Left common carotid artery plus branches (tissue), 1 donor: ENCODE measurements around a stretch of chr17.

- PRO-cap, result no peak
Observed at GRCh38 chr17:335908-337013, 16.3 kb downstream of the RPH3AL start.

- PRO-cap, result unidirectional peak, minus-strand start at chr17:386153
Observed at GRCh38 chr17:385718-386616, 24.2 kb upstream of the C17orf97 start.

GRCh38 chr17:393505-394159 is 16.5 kb upstream of the C17orf97 start:
- PRO-cap, result no peak

- PRO-cap, result no peak
Observed at GRCh38 chr17:412935-413345, 2.8 kb downstream of the C17orf97 start.

- PRO-cap, result no peak
Observed at GRCh38 chr17:494686-495193, 84.6 kb downstream of the C17orf97 start.

DNA sequence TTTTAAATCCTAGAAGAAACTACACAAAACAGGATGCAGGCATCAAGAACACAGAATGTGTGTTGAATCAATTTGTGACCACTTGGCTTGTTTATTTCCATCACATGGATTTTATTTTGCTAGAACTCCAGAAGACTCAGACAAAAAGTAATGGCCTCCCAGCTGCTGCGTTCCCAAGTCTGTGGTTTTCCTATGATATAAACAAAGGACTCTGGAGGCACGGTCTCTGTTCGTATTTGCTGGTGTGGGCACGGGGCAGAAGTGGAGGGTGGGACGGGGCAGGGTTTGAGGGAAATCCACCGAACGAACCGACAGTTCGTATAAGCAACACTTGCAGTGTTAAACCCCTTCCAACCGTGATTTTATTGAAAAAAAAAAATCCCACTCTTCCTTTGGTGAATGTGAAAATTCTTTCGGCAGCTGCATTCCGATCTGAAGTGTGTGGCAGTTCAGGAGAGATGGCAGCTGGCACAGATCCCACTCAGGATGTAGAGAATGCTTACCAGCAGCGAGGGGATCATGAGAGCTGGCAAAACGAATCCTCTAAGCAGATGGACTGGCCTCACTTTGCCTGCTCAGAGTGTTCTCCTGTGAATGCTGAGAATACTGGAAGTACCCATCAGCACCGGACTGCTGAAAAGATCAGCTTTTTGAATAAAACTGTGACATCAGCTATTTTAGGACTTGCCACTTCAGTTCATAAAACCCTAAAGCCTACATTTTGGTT is 139.3 kb downstream of the C17orf97 start:
- PRO-cap, result no peak

DNA sequence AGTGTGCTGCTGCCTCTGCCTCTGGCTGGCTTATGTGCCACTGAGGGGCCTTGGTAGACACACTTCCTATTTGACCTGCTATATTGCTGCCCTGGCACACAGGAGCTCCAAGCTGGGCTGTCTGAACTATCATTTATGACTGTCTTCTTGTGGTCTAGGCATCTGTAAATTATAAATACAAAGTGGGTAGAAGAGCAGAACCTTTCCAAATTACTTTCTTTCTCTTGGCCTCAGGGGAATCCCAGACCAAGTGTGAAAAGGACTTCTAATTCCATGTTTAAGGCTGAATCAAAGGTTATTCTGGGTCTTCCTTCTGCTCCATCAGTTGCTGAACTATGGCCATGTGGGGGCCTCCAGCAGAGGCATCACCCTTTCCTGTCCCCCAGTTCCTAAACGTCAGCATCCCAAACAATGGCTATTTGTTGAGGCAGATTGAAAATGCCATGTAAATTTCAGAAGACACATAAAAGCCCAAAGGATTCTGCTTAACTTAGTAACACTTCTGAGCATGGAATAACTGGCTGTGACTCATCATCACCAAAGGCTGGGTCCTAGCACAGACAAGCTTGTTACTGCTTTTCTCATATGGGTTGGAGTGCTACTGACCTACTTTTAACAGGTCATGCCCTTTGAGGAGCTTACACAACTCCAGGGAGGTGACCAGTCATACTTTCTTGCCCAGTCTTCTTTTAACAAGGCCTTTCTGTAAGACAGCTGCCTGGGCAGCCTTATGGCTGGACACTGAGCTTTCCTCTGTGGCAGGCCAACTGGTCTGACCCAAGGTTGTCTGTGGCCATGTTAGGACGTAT is 149.6 kb downstream of the C17orf97 start:
- PRO-cap, result no peak

DNA sequence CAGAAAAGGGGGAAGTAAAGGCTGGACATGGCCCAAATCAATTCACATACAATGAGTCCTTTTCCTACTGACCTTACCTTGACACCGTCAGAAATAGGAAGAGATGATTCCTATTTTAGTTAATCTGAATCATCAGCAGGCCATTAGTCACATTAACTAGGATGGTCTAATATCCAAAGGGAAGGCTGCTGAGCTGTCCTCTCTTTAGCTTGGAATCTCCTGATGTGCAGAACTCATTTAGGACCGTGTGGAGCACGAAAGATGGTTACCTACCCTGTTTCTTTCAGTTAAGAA is 150.5 kb downstream of the C17orf97 start:
- PRO-cap, result no peak

DNA sequence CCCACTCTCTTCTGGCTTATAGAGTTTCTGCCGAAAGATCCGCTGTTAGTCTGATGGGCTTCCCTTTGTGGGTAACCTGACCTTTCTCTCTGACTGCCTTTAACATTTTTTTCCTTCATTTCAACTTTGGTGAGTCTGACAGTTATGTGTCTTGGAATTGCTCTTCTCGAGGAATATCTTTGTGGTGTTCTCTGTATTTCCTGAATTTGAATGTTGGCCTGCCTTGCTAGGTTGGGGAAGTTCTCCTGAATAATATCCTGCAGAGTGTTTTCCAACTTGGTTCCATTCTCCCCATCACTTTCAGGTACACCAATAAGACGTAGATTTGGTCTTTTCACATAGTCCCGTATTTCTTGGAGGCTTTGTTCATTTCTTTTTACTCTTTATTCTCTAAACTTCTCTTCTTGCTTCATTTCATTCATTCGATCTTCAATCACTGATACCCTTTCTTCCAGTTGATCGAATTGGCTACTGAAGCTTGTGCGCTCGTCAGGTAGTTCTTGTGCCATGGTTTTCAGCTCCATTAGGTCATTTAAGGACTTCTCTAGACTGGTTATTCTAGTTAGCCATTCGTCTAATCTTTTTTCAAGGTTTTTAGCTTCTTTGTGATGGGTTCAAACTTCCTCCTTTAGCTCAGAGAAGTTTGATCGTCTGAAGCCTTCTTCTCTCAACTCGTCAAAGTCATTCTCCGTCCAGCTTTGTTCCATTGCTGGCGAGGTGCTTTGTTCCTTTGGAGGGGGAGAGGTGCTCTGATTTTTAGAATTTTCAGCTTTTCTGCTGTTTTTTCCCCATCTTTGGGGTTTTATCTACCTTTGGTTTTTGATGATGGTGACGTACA is 75.7 kb downstream of the VPS53 start:
- PRO-cap, result no peak

GRCh38 chr17:721504-722048 is 6.9 kb upstream of the VPS53 start:
- PRO-cap, result no peak

DNA sequence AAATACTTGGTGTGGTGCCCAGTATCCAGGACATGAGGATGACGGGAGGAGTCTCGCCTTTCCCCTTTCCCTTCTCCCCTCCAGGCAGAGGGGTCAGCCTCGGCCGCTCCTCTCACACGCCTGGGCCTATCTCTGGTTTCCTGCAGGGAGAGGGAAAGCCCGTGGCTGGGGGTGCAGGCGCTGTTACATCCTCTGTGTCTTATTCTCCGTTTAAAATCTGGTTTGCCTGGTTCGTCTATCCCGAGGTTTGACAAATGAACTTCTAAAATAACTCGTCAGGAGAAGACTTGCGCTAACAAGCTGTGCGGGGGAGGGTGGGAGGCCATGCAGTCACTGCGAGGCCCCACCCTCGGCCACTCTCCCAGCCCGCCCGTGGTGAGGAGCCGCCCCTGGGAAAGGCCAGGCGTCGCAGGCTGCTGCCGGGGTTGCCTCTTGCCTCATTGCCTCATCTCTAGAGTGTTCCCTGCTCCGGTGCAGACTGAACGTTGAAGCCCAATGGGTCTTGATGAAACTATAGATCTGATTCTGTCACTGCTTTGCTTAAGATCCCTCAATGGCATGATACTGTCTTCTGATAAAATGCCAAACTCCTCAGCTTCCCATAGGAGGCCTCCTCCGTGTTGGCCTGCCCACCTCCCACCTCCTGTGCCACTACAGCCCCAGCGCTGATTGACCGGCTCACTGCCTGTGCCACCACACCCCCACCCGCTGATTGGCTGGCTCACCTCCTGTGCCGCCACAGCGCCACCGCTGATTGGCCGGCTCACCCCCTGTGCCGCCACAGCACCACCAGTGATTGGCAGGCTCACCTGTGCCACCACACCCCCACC is 7.9 kb downstream of the MRM3 start:
- PRO-cap, result no peak

DNA sequence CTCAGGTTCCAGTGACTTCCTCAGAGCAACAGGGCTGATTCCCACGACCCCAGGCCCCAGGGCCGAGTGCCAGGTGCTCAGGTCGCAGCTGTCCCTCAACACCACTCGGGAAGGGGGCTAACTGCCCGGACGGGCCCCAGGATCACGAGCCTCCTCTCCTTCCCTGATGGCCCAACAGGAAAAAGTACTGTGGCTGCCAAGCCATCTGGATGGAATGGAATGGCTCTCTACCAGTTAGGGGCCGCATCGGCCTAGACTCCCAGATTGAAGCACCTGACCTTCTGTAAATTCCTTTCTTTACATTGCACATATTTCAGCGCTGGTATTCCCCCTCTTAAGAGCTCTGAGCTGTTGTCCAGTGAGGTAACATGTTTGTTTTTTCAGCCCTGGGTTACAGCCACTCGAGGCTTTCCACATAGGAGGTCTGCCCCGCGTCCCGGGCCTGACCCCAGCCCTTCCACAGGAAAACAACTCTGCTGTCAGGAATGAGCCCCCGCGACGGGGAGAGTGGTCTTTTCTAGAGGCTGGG is 24.9 kb downstream of the NXN start:
- PRO-cap, result no peak

DNA sequence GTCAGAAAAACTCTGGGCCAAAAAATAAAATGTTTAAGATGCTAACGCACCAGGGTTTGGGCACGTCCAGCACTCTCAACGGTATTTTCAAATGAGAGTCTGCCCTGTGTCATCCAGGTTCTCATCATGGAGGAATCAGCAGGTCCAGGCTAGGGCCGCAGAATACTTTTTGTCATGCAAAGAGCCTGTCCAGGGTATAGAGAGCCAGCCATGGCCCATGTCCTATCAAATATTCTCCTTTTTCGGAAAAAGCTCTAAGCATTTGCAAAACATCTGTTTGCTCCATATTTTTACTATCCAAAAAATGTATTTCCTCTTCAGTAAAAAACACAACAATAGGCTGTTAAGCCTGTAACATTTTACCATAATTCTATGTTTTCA is 2.3 kb downstream of the NXN start:
- PRO-cap, result no peak

GRCh38 chr17:1003747-1004734 is 7.1 kb downstream of the TIMM22 start:
- PRO-cap, result no peak

GRCh38 chr17:1040143-1040577 is 43.2 kb downstream of the TIMM22 start:
- PRO-cap, result no peak

DNA sequence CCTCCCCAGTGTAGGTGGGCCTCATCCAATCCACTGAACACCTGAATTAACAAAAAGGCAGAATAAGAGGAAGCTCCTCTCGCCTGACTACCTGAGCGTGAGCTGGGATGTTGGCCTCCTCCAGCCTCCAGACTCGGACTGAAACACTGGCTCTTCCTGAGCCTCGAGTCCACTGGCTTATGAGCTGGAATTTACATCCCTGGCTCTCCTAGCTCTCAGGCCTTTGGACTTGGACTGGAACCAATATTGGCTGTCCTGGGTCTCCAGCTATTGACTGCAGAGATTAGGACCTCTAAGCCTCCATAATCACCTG is 57.4 kb downstream of the ABR start:
- PRO-cap, result no peak

DNA sequence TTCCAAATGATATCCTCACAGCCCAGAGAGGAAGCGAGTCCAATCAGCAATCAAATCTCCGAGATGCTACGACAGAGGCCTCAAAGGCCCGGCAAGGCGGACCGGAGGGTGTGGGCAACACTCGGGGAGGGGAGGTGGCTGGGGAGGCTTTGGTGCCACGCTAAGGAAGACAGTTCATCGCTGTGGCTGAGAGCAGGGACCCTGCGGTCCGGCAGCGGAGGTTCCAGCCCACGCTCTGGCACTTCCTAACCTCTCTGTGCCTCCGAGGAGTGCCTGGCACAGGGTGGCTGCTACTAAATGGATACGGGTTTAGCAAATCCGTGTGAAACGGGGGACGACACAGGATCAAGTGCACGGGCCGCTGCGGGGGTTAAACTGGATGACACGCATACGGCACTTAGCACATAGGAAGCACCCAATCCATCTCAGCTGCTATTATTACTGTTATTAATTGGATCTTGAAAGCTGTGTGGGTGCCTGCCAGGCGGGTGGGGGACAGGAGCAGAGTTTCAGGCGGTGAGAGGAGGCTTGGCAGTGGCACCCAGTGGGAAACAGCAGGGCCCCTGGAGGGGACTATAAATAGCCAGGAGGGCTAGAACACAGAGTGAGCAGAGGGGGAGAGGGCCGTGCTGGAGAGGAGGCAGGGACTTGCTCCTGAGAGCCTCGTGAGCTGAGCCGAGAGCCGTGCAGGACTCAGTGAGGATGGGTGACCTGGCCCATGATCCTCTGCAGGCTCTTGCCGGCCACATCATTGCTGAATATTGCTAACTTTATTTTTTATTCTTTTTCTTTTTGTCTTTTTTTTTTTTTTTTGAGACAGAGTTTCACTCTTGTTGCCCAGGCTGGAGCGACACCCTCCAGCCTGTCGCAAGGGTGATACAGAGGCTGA is 45.0 kb downstream of the ABR start:
- PRO-cap, result no peak

DNA sequence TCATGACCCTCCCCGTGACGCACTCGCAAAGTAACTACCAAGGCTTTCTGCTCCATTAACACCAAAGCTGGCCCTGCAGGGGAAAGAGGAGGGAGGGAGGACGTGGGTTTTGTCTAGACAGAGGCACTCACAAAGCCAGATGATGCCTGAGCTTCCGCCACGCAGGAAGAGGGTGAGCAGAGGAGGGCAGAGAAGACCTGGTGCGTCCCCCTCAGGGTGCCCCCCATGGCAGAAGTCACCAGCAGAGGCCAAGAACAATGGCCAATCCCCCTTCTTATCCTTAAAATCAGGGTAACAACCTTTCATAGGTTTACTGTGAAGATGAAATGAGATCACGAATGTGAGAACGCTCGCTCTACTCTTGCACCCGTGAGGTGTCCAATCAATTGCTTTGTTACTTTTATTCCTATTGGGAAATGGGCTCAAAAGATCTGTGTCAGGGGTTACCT is 10.7 kb downstream of the ABR start:
- PRO-cap, result no peak

DNA sequence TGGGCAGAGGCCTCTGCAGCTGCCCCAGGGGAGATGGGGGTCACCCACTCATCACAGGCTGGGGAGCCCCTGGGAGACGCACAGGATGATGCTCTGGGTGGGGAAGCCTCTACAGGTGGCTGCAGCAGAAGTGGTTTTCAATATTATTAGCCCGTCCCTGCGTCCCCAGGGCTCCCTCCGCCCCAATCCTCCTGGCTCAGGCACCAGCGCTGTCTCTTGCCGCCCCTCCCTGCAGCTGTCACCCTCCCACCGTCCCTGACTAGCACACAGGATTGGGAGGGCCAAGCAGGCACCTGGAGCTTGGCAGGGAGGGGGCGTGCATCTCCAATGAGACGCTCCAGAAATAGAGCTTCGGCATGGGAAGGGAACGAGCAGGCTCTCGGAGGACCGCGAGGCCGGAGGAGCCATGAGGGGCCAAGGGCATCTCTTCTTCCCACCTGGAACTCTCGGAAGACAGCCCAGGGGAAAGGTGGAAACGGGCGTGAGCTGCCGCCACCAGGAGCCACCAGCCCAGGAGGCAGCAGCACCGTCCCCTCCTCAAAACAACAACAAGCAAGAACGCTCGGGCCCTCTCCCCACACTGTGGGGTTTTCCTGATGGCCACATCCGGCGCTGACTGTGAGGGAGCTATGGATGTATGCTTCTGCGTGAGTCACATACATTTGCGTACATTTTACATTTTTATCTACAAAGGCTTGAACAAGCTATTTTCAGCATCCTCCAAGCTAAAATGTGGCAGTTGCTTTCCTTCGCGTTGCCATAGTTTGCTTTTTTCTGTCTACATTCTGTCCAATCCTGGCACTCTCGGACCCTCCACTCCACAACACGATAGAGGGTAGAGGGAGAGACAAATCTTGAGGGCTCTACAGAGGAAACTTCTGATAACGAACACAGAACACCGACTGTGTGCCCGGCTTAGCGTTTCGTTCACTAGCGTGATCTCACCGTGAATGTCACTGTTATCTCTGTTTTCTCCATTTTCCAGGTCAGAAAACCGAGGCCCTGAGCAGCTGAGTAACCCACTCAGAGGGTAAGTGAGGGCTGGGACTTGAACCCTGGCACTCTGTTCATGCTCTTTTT is 1.8 kb upstream of the ABR start:
- PRO-cap, result no peak

DNA sequence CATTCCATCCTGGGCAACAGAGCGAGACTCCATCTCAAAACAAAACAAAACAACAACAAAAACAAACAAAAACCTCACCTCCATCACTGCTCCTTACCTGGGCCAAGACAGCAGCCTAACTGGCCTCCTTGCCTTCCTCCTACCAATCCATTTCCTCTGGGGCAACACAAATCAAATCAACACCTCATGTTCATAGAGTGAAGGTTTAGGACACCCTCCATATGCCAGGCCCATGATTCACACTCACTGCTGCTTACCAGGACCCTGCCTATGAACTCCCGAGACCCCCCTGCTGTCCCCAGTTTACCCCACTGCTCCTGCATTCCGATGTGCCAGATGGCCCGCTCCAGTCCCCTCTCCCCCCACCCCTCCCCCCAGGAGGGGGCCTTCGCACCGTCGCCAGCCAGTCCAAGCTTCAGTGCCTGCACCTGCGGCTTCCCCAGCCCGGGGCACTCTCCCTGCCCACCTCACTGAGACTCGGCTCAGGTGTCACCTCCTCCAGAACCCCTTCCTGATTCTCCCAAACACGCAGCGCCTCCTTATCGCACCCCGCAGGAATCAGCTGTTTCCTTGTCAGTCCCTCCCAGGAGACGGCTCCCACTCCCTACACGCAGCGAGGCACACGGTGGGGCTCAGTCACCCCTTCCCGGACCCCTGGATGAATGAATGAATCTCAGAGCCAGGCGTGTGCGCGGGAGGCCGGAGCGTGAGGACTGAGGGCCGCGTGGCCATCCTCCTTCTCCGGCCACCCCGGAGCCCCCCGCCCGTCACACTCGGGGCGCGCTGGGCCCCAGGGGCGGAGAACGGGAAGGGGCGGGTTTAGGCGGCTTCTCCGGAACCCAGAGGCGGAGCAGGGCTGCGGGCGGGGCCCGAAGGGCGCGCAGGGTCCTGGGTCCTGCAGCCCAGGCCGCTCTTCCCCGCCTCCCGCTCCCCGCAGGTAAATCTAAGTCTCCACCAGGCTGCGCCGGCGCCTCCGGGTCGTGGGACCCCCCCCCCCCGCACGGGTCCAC is 1.7 kb downstream of the MYO1C start:
- PRO-cap, result bidirectional peak, plus-strand start at position 856 of the sequence, minus-strand start at position 743 of the sequence